Retinal pigment epithelial cell (primary cell): Measurements from ENCODE around the genes ACTL8, IGSF21 and TAS1R2.

- RRBS = no CpG with 5 or more reads among the region's 12 CpGs
Measured at GRCh38 chr1:17586137-17587119, 46.9 kb downstream of the ARHGEF10L start.

GRCh38 chr1:17595260-17596217 lies 56.0 kb downstream of the ARHGEF10L start:
- RRBS = 94% methylated on average over 3 of the region's 22 CpGs

GRCh38 chr1:17597613-17598338 lies 58.3 kb downstream of the ARHGEF10L start:
- RRBS = no CpG with 5 or more reads among the region's 14 CpGs

- RRBS = no CpG with 5 or more reads among the region's 12 CpGs
Measured at GRCh38 chr1:17755140-17755522, at the start of gene ACTL8. Gene ACTL8 (plus strand): TSS chr1:17755333.

DNA sequence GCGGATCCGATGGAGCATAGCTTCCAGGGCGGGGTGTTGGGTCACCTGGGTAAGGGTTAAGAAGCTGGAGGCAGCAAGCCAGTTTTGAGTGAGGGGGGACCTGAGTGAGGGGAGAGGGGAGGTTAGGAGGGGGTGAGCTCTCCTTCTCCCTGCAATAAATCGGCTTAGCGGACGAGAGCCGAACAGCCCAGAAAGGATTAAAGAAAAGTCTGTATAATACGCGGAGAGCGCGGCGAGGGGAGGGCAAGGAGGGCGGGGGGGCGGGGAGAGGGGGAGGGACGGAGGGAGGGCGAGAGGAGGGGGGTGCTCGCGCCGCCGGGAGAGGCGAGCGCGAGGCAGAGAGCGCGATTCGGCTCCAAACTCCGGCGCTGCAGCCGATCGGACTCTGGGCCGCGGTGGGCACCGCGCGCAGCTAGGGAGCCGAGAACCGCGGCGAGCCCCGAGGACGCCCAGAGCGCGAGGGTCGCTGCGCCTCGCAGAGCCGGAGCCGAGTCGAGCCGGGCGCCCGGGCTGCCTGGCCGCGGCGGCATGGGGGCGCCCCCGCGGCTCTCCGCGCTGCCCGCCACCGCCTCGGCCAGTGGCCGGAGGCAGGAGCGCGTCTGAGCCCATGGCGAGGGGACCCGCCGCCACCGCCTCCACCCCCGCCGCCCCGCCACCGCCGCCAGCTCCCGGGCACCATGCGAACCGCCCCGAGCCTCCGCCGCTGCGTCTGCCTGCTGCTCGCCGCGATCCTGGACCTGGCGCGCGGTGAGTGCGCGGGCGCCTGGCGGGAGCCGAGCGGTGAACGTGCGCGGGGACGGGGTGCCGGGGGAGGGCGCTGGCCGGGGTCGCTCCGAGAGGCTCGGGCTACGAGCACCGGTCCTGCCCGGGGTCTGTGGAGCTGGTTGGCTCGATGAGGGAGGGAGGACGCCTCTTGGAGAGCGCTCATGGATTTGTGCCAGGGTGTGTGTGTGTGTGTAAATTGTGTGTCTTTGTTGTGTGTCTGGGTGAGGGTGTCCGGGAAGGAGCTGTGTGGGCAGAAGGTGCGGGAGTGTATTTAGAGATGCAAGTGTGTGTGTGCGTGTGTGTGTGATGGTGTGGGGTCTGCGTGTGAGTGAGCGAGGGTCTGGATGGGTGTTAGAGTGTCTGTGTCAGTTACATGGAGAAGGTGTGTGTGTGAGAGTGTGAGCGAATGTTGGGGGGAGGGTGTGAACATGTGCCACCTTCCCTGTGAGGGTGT lies at the start of gene IGSF21:
IGSF21 (plus strand) TSS at position 347 of the 1,219 bp plus-strand sequence.
- RRBS = 1% methylated on average over 22 of the region's 116 CpGs

- RRBS = no CpG with 5 or more reads among the region's 3 CpGs
Measured at GRCh38 chr1:18119351-18119737, 11.7 kb downstream of the IGSF21 start.

GRCh38 chr1:18481240-18481417 lies 399 bp downstream of the KLHDC7A start:
- RRBS = no CpG with 5 or more reads among the region's 5 CpGs

GRCh38 chr1:18572279-18572517 lies 58.4 kb upstream of the PAX7 start:
- RRBS = no CpG with 5 or more reads among the region's 3 CpGs

GRCh38 chr1:18668797-18669318 lies 38.2 kb downstream of the PAX7 start:
- RRBS = no CpG with 5 or more reads among the region's 3 CpGs

GRCh38 chr1:18859491-18859905 lies at the start of gene TAS1R2:
Gene TAS1R2 (minus strand): TSS chr1:18859660.
- RRBS = no CpG with 5 or more reads among the region's 4 CpGs

GRCh38 chr1:18925148-18925774 lies 22.9 kb upstream of the ALDH4A1 start:
- RRBS = 96% methylated on average over 3 of the region's 11 CpGs

GRCh38 chr1:18935670-18936371 lies 20.7 kb downstream of the IFFO2 start:
- RRBS = no CpG with 5 or more reads among the region's 8 CpGs

GRCh38 chr1:18988983-18989204 lies 32.4 kb upstream of the IFFO2 start:
- RRBS = no CpG with 5 or more reads among the region's 5 CpGs

DNA sequence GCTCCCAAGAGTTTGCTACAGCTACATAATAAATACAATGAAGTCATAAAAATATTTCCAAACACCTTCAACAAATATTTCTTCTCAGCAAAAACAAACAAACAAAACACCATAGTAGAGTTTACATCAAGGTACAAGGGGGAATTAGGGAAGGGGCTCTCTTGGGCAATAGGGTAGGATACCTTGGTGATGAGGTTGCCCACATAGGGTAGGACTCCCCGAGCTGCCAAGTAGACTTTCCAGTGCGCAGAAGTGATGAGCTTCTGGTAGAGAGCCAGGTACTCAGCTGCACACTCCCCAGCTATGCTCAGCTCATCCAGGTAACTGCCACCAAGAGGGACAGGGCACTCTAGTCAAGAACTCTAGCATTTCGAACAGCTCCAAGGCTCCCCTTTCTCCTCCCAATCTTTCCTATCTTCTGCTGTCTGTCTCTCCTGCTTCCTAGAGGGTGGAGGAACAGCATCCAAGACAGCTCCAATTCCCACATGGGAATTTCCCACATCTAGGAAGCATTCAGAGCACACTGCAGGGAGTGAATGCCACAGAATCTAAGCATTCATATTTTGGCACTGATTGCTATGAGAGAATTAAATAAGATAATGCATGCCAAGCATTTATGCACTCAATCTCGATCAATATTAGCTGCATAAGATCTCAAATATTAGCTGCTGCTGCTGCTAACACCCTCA lies 105.1 kb downstream of the UBR4 start:
- RRBS = no CpG with 5 or more reads among the region's 4 CpGs

DNA sequence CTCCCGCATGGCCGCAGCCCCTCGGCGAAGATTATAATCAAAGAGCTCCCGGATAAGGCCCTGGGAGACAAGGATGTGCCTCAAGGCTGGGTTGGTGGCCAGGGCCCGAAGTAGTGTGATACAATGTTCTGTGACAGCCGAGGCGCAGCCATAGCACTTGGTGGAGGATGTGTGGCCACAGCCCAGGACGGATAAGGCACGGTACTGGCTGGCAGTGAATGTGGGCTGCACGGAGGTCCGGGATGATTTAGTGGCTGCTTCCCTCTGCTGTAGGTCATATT lies 97.6 kb downstream of the UBR4 start:
- RRBS = no CpG with 5 or more reads among the region's 12 CpGs

DNA sequence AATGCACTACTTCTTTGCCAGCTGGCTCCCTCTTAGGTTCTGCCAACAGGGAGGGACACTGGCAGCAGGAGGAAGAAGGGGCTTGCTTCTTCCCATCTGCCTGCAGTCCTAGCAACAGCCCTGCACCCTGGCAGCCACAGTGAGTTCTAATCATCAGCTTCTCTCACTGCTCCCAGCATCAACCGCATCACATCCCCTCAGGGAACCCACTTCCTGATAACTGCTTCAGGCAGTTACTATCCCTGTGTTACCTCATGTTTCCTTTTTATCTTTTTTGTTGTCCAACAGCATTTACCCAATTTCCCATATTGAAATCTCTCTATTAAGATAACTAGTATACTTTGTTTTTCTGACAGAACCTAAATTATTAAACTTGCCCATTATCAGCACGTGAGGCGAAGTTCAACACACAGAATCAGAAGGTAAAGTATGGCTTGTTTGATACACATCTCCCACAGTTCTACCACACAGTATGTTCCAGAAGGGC lies 86.1 kb downstream of the UBR4 start:
- RRBS = no CpG with 5 or more reads among the region's 3 CpGs

DNA sequence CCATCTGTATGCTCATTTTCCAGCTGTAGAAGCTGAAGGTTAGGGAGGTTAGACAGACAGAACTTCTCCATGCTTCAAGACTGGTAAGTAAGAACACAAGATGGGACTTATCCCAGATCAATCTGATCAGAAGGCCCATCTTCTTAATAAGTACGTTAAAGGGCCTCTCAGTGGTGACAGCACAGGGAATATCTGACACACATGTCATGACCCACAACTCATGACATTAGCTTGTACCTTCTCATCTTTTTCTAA lies 84.2 kb downstream of the UBR4 start:
- RRBS = no CpG with 5 or more reads among the region's 1 CpG

DNA sequence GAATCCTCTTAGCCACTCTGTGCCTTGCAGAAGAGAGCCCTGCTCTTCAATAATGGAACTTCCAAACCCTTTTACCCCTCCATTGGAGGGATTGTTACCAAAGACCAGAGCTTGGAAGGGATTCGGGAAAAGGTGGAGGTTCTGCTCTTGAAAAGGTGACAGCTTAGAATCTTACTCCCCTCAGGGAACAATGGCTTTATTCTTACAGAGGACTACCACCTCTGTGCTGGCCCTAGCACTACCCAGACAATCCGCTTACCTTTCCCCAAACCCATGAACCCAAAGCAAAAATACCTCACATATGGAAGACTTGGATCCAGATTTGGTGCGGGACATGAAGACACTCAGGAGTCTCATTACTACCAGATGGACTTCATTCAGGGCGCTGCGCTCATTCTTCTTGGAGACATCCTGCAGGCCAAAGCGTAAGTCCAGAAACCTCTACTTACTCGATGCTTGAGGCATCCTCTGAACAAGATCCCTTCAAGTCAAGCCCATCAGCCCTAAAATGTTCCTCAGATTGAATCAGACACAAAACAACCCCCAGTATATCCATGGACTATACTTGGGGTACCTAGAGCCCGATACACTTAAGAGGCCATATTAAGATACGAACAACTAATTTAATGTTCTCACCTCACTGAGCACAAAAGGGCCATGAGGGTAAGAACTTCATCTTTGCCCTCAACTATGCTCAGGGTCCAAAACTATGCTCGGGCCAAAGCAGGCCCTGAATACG lies 82.6 kb downstream of the UBR4 start:
- RRBS = no CpG with 5 or more reads among the region's 11 CpGs

DNA sequence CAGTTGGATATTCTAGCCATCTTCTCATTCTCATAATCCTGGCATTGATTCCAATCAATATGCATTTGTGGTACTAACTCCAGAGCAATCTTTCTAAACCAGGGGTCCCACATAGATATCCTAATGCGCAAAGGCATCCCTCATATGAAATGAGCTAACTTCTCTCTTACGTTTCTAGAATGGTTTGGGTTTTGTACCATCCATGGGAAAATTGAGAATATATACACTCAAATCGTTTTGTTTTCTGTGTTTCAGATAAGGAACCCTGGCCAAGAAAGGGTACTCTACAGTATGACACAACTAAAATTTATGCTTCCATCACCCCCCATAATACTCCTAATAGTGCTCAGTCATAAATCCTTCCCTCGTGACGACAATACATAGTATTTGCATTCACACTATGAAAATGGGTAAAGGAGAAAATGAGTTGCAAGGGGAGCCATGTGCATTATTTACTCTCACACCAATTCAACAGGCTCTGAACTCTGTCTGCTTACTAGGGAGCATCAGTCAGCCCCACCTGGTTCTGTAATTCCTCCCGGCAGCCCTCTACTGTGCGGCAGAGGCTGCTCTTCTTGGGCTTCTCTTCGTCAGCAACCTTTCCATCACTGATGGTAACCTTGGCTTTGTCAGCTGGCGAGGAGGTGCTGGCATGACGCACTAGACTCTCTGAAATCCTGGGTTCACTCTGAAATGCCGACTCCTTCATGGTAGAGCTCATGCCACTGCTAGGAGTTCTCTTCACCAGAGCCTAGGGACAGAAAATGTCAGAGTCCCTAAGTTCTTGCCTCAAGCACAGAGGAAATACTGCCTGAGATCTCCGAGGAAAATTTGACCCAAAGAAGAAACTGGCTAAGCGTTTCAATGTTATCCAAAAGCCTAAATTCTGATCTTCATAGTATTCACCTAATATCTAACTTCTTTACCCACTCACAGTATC lies 49.4 kb downstream of the UBR4 start:
- RRBS = no CpG with 5 or more reads among the region's 13 CpGs

- RRBS = no CpG with 5 or more reads among the region's 3 CpGs
Measured at GRCh38 chr1:19199510-19199850, 10.6 kb downstream of the UBR4 start.